Thoracic aorta endothelial cell (primary cell): ENCODE measurements around a stretch of chr2.

GRCh38 chr2:108475333-108476025 is 26.5 kb downstream of the GCC2 start:
- CAGE, long polyA plus RNA: no peak

GRCh38 chr2:108535482-108535656 is 1.1 kb downstream of the LIMS1 start:
- CAGE, long polyA plus RNA: no peak

DNA sequence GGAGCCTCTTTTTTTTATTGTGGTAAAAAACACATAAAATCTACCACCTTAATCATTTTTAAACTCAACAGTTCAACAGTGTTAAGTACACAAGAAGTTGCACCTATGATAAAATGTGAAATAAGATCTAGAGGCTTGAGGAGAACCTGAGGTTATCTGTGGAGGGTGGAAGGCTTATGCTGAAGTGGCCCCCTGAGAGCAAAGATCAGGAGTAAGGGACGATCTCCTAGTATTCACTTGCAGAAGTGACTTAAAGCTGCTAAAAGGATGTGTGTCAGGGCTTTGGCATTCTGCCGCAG is 61.5 kb downstream of the LIMS1 start:
- CAGE, long polyA plus RNA: no peak

DNA sequence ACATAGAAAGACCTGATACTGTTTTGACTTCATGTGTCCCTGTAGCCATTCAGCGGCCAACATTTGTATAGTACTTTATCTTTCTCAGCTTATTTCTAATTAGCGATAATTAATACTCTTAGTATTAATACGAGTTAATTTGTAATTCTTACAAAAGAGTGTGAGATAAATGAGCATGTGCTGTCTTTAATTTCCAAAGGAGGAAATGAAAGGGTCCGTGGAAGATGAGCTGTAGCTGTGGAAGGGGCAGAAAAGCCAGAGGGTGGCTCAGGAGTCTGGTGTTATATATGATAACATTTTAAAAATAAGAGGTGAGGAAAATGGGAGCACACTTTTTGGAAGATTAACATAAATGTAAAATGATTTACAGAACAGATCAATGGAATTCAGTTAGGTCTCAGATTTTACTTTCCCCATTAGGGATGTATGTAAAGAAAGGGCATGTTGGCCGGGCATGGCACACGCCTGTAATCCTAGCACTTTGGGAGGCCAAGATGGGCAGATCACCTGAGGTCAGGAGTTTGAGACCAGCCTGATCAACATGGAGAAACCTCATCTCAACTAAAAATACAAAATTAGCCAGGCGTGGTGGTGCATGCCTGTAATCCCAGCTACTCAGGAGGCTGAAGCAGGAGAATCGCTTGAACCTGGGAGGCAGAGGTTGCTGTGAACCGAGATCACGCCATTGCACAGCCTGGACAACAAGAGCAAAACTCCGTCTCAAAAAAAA is 62.0 kb downstream of the LIMS1 start:
- CAGE, long polyA plus RNA: no peak

GRCh38 chr2:108613223-108613877 is 79.1 kb downstream of the LIMS1 start:
- CAGE, long polyA plus RNA: no peak

DNA sequence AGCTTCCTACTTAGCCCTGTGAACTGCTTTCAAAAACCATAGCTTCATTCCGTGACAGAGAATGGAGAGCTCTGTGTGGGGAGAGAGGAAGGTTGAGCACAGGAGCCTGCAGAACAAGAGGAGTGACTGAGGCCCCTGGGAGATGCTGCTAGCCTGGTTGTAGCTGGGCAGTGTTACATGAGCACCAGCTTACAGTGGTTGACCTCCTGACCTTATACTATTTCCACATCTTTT is 82.6 kb upstream of the RANBP2 start:
- CAGE, long polyA plus RNA: no peak

DNA sequence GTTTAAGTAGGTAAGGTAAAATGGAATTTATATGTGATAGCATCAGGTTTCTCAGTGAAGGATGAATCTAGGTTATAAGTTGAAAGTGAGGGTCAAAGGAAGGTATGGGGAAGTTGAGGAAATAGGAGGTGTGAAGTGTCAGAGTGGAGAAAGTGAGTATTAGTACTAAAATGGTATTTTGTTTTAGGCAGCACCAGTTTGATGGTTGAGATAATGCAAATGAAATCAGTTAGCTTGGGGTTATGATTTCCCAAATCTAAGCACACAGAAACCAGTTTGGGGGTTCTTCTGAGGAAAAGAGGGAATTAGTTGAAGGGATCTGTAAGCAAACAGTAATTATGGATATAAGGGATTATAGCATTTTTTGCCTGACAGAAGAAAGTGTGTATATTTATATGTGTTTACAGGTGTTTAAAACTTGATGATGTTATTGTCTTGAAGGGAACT is 14.9 kb downstream of the RANBP2 start:
- CAGE, long polyA plus RNA: no peak

- CAGE, long polyA plus RNA: no peak
These were observed 14.2 kb upstream of the CCDC138 start for GRCh38 chr2:108772277-108772775.

GRCh38 chr2:109173717-109174572 is 44.9 kb downstream of the SH3RF3 start:
- CAGE, long polyA plus RNA: no peak

DNA sequence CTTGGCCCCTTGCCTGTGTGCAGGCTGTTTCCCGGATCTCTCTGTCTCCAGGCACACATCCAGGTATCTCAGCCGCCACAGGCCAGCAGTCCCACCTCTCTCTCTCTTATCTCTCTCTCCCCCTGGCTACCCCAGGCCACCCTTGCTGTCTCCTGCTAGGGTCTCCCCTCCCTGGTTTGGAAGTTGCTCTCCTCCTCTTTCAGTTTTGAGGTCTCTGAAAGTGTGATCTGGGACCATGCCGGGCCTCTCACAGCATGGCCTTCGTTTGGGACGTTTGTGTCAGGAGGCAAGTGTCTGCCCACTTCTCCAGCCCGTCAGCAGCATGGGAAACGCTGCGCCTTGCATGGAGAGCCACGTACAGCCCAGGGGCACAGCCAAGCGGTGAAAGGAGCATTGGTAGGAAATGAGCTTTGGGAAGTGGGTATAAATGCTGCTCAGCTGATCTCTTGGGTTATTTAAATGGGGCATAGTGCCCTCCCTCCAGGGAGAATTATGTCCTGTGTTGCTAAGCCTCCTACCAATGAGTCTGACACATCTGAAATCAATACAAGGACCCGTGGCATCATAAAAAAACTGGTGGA is 72.5 kb downstream of the SH3RF3 start:
- CAGE, long polyA plus RNA: no peak

DNA sequence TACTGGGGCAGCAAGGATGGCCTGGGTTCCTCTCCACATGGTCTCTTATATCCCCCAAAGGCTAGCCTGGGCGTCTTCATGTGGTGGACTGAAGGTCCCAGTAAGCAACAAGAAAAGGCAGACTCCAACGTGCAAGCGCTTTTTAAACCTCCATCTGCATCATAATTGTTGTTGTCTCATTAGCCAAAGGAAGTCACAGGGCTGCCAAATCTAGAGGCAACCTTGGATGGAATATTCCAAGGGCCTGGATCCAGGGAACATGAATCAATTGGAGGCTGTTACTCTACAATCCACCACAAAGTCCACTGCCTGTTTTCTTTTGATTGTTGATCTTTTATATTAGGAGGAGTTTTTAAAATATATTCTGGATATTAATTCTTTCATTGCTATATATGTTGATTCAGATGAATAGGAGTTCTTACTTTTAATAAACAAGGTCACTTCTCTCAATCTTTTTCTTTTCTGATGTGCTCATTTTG is 118.8 kb downstream of the SH3RF3 start:
- CAGE, long polyA plus RNA: no peak

DNA sequence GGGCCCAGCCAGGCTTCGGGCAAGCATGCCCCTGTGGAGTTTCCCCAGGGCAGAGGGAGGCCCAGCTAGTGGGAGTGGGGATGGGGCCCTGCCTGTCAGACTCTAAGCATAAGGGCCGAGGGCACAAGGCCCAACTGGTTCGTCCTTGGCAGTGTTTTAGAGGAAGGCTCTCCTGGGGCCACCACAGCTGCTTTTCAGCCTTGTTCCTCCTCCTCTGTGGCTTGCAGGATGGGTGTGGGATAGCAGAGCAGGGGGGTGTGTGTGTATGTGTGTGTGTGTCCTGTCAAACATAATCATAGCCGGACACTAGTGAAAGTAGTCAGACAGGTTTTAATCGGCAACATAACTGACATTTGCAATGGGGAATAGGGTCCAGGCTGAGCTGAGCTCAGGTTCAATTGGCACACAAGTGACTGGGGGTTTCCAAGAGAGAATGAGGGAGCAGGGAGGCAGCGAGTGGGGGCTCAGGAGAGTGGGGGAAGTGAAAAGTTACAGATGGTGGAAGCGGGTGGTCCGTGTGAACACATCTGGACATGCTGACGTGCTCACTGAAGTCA is 114.2 kb downstream of the SEPTIN10 start:
- CAGE, long polyA plus RNA: no peak

GRCh38 chr2:109600185-109600877 is 13.4 kb downstream of the SEPTIN10 start:
- CAGE, long polyA plus RNA: no peak

- CAGE, long polyA plus RNA: no peak
These were observed 23.6 kb downstream of the SOWAHC start for GRCh38 chr2:109637780-109638156.

GRCh38 chr2:110657848-110658273 is 20.0 kb downstream of the BUB1 start:
- CAGE, long polyA plus RNA: no peak

DNA sequence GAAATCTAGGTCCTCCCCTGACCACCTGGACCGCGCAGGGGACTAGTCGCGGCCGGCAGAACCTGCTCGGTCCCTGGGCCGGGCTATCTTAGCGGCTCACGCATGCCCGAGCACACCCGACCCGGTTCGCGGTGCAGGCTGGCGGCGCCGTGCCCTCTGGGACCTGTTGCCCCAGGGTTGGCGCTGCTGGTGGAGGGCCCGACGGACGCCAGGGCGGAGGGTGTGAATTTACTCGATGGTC is 1.0 kb downstream of the BCL2L11 start:
- CAGE, long polyA plus RNA: no peak

DNA sequence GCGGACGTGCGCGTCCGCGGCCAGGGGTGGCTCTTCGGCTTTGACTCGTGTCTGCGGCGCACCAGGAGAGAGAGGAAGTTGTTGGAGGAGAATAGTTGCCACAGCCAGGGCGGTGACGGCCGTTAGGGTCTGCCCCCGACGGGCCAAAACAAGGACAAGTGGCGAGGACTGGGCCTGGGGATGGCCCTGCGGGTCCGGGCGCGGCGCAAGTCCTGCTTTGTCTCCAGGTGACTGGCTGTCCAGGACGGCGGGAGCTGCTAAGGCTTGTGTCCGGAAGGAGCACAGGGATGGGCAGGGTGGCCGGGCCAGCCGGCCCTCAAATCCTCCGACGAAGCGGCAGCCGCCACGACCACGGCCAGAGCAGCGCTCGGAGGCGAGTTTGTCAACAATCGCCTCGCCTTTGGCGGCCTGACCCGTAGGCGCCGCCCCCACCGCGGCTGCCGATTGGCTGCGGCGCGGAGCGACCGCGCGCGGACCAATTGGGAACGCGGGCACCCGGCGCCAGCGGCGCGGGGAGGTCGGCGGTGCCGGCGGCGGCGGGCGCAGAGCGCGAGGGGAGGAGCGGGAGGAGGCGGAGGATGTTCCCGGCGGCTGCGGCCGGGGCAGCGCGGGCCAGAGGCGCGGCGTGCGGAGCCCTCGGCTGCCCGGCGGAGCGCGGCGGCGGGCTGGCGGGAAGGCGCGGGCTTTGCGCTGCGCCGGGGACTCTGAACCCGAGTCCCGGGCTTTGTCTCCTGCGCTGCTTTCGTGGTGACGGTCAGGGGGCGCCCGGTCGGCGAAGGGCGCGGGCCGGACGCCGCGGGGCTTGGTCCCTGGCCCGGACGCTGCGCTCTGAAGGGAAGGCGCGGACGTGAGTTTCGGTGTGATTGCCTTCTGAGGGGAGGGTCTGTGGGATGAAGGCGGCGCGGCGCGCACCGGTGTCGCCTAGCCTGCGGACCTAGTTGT is 1.6 kb downstream of the BCL2L11 start:
- CAGE, long polyA plus RNA: no peak

DNA sequence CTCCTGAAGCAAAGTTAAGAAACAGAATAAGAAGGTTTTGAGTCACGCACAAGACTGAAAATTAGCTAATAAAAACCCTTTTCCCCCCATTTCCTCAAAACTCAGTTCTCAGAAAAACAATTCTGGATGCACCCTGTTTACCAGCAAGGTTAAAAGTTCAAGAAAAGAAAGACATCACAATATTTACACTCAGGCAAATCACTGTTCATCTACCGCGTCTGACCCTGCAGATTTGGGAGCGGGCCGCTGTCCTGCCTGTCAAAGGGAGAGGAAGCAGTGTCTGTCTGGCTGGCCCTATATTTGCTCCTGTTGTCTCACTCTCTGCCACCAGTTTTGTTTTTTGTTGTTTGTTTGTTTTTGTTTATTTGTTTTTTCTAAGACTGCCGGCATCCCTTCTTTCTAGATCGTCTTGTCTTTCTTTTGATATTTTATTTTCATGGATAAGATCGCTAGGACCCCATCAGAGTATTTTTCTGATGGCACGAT is 299.4 kb downstream of the BCL2L11 start:
- CAGE, long polyA plus RNA: no peak

- CAGE, long polyA plus RNA: no peak
These were observed 212.6 kb downstream of the ANAPC1 start for GRCh38 chr2:111671312-111671910.

DNA sequence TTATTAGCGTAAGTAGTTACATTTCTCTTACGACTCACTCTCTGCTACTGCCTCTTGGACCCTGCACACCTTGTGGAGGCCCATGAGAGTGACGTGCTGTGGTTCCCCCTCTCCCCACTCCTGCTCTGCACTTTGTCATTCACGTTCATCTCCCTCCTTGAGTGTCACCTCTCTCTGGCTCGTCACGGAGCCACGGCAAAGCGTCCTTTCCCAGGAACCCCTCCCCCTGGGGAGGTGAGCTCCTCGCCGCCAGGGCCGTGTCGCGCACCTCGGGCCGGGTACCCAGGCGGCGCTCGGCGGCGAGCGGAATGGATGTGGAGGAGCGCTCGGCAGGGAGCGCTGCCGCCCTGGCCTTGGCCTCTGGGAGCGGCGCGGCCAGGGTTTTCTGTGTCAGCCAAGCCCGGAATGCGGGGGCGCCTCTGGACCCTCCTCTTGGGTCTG is 652 bp upstream of the MERTK start:
- CAGE, long polyA plus RNA: no peak